Breast (tissue), 4 donors: ENCODE measurements around a stretch of chr14.

- PRO-cap, 3 experiments = no peak in any of the 3 experiments
- RRBS = no CpG with 5 or more reads among the region's 4 CpGs
These were observed 274.7 kb upstream of the NOVA1 start for GRCh38 chr14:26872480-26872893.

DNA sequence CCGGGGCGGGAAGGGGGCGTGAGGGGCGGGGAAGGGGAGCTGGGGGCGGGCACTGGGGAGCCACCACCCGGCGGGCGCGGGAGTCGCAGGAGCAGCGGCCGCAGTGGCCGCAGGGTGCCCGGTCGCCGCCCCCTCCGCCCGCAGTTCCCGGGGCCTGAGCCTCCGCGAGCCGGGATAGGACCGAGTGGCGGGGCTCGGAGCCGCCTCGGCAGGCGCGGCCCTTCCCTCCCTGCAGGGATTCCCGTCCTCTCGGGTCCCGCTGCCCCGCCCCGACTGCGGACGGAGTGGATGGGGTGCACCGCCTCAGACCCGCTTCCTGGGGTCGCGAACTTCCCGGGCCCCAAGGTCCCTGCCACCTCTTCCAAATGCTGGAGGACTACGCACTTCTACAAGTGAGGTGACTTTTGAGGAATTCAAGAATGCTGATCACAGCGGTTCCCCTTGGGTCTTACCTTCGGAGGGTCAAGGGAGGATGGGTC is 271 bp upstream of the PRKD1 start:
- PRO-cap, 3 experiments = peak in 2 of 3 experiments; most common plus-strand start position 94 of the sequence (in 2)
- RRBS = 3% methylated on average over 14 of the region's 44 CpGs

- PRO-cap, 3 experiments = no peak in any of the 3 experiments
- RRBS = no CpG with 5 or more reads among the region's 2 CpGs
These were observed 177.0 kb upstream of the PRKD1 start for GRCh38 chr14:30104730-30104993.

GRCh38 chr14:30875030-30875383 is 648 bp downstream of the COCH start:
- PRO-cap, 3 experiments = no peak in any of the 3 experiments
- RRBS = 5% methylated on average over 2 of the region's 24 CpGs

DNA sequence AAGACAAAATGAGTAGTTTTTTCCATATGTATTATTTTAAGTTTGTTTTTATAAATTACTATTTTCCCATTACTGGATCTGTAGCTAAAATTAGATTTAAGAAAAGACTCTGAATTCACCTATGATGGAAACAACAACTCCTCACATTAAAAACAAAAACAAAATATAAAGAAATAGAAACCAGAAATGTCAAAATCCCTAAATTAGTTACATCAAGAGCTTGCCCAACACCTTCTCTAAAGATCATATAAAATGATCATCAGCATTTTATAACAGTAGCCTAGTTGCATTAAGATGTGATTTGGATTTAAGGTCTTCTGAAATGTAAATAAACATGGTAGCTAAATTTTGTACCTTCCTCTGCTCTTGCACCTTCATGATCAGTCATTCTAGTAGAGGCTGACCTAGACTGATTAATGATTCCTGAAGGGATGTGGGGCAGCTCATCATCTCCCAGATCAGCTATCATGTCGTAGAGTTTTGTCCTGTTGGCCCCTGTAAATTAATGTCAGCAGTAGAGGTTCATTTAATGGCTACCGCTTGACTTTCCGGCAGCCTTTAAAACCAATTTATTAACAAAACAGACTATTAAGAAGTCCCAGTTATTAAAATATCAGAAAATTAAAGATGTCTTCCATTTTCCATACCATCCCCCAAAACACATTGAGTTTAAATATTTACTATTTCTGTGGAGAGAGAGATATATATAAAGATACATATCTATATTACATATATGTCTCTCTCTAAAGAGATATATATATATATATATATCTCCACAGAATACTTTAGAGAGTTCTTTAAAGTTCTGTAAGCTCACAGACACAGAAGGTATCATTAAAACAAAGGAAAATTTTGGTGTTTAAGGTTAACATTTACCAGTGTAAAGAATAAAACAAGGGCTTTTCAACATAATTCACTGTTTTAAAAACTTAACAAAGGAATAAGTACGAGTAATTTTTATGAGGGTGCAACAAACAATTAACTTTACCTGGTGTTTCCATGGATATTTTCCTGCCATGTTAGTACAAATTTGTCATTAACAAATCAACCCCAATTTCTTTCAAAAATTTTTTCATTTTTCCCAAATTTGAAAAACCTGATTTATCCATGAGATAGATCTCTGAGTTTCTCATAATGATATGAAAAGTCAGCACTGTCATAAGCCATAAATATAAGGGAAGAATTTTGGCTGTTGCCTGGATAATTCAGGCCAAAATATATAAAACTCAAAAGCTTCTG is 44.7 kb downstream of the COCH start:
- PRO-cap, 3 experiments = no peak in any of the 3 experiments
- RRBS = no CpG with 5 or more reads among the region's 4 CpGs

GRCh38 chr14:31208090-31208494 is 499 bp upstream of the HECTD1 start:
- PRO-cap, 3 experiments = peak in 3 of 3 experiments; most common plus-strand start chr14:31208269 (in 2); most common minus-strand start chr14:31208381 (in 3)
- RRBS = no CpG with 5 or more reads among the region's 26 CpGs

DNA sequence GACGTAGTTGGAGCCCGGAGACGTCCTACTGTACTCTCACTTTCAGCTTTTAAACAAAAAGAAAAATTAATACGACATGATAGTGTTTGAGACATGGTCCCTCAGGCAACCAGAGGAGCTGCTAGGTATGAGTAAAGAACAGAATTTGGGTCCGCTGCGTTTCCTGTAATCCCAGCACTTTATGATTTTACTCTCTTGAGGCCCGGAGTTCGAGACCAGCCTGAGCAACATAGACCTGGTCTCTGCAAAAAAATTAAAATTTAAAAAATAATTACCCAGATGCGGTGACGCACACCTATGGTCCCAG is 855 bp upstream of the HECTD1 start:
- PRO-cap, 3 experiments = no peak in any of the 3 experiments
- RRBS = no CpG with 5 or more reads among the region's 10 CpGs

- PRO-cap, 3 experiments = peak in 3 of 3 experiments; most common plus-strand start chr14:31229923 (in 1); most common minus-strand start chr14:31229733 (in 1)
- RRBS = no CpG with 5 or more reads among the region's 13 CpGs
These were observed 22.1 kb upstream of the HECTD1 start for GRCh38 chr14:31229423-31230427.

DNA sequence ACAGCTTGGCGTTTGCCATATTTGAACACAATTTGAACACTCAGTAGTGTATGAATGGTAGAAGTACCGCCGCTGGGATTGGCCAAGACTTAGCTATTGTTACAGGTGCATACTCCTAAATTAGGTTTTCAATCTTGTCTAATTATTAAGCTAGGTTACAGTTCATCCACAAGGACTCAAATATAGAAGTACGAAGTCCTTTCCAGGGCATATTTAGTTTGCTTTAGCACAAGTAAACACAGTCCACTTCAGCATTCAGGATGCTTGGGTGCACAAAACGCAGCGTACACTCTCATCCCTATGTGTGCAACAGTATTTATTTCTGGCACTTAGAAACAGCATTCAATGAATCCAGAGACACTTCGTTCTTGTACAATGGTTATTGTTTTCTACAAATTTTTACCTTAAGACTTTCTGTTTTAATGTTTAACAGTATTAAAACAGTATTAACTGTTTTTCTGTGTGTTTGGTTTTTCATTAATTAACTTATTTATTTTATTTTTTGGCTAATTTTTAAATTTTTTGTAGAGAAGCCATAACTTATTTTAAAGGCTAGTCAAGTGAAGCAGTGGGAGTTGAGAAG is 50.6 kb upstream of the HECTD1 start:
- PRO-cap, 3 experiments = no peak in any of the 3 experiments
- RRBS = no CpG with 5 or more reads among the region's 7 CpGs

- PRO-cap, 3 experiments = no peak in any of the 3 experiments
- RRBS = no CpG with 5 or more reads among the region's 8 CpGs
These were observed 183.9 kb upstream of the ARHGAP5 start for GRCh38 chr14:31892901-31893894.

DNA sequence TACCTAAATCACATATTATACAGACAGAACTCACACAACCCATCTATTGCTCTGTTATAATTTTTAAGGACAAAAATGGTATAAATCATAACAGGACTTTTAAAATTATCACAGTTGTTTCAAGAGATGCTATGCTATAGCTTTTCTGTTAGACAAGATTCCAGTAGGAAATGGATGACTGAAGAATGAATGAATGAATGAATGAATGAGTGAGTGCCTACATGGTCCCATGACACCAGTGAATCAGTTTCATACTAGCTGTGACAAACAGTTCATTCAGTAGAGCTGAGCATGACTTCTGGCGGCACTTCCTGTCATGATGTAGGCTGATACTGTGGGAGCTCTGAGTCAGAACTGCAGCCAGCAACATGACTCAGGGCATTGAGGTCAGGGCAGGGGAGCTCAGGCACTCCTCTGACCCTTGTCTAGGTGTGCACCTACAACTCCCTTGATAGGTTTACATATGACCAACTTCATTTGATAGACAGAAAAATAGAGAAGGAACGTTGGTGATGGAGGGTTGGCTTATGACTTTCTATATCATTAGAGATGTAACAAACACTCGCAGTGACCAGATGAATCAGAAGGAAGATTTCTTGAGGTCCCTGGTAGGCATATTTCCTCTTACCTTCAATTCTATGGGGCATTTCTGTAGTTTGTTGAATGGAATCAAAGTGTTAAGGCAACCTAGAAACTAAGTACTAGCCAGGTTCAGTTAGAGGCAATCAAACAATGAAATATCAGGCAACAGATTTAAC is 139.3 kb upstream of the ARHGAP5 start:
- PRO-cap, 3 experiments = no peak in any of the 3 experiments
- RRBS = no CpG with 5 or more reads among the region's 3 CpGs

DNA sequence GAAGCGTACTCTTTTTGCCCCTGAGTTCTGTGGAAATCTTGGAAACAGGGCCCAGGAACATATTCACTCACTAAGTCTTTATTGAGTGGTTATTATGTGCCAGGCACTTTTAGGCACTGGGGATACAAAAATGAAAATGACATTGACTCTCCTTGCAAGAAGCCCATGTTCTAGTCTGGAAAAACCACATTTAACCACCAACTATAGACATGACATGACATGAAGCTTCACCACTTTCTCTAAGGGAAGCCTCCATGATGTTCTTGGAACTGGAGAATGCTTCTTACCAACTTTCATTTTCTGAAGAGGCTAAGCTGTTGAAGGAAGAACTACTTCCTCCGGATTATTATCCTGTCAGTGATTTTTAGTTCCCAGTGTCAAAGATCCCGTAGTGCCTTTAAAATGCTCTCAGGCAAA is 110.4 kb upstream of the ARHGAP5 start:
- PRO-cap, 3 experiments = no peak in any of the 3 experiments
- RRBS = no CpG with 5 or more reads among the region's 3 CpGs

GRCh38 chr14:32076732-32077206 is 335 bp upstream of the ARHGAP5 start:
- PRO-cap, 3 experiments = peak in 3 of 3 experiments; most common plus-strand start chr14:32076759 (in 3); most common minus-strand start chr14:32076823 (in 3)
- RRBS = 1% methylated on average over 6 of the region's 67 CpGs

DNA sequence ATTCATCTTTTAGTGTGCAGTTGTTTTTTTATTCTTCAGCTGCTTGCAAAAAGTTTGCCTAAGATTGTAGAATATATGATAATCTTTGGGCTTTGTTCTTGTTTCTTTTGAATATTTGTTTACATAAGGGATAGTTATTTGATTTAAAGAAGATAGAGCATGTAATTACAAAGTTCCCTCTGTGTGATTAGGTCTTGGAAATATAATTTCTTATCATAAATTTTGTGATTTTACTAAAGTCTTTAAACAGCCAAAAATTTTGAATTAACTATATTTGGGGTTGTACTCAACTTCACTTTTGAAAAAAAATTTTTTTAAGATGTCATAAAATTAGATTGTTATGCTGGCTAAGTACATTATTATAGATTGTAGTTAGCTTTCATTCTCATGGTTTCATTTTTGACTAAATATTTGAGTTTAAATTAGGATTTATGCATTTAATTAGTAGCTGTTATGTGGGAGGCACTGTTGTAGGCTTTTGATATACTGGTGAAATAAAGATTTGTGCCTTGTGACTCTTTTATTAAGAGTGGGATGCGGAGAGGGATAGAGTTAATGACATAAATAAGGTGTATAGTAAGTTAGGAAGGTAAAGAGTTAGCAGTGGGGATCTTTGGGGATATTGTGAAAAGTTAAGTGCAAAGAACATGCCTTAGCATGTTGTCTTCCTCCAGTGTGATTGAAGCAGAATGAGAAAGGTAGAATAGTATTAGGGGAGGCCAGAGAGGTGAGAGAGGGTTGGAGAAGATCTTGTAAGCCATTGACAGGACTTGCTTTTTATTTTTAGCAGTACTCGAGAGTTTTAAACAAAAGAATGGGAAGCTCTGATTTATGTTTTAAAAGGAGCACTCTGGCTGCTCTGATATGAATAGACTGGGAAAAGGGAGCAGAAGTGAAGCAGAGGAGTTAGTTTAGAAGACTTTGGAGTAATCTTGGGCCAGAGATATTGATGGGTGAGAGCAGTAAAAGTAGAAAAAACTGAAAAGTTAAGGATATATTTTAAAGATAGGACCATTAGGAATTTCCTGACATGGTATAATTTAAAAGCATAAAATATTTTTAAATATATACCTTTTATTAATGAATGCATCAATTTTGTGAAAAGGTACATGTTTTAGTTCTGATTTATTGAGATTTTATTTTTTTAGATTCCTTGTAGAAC is 8.8 kb downstream of the ARHGAP5 start:
- PRO-cap, 3 experiments = no peak in any of the 3 experiments
- RRBS = no CpG with 5 or more reads among the region's 2 CpGs

DNA sequence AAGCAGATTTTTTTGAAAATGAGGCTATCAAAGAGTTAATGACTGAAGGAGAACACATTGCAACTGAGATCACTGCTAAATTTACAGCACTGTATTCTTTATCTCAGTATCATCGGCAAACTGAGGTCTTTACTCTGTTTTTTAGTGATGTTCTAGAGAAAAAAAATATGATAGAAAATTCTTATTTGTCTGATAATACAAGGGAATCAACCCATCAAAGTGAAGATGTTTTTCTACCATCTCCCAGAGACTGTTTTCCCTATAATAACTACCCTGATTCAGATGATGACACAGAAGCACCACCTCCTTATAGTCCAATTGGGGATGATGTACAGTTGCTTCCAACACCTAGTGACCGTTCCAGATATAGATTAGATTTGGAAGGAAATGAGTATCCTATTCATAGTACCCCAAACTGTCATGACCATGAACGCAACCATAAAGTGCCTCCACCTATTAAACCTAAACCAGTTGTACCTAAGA is 16.3 kb downstream of the ARHGAP5 start:
- PRO-cap, 3 experiments = no peak in any of the 3 experiments
- RRBS = no CpG with 5 or more reads among the region's 3 CpGs

DNA sequence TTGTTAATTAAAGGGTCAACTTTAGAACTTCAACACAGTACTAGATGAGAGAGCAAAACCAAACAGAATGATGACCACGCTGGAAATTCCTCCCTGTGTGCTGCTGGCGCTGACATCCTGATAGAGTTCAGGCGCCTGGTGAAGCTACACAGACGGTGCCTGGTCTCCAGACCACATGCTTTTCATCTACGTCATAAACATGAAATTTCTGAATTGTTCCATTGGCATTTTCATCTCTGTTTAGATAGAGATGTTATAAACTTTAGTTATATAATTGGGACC is 128.4 kb downstream of the AKAP6 start:
- PRO-cap, 3 experiments = no peak in any of the 3 experiments
- RRBS = no CpG with 5 or more reads among the region's 5 CpGs

- PRO-cap, 3 experiments = no peak in any of the 3 experiments
- RRBS = no CpG with 5 or more reads among the region's 11 CpGs
These were observed 165.8 kb downstream of the AKAP6 start for GRCh38 chr14:32494595-32495678.

DNA sequence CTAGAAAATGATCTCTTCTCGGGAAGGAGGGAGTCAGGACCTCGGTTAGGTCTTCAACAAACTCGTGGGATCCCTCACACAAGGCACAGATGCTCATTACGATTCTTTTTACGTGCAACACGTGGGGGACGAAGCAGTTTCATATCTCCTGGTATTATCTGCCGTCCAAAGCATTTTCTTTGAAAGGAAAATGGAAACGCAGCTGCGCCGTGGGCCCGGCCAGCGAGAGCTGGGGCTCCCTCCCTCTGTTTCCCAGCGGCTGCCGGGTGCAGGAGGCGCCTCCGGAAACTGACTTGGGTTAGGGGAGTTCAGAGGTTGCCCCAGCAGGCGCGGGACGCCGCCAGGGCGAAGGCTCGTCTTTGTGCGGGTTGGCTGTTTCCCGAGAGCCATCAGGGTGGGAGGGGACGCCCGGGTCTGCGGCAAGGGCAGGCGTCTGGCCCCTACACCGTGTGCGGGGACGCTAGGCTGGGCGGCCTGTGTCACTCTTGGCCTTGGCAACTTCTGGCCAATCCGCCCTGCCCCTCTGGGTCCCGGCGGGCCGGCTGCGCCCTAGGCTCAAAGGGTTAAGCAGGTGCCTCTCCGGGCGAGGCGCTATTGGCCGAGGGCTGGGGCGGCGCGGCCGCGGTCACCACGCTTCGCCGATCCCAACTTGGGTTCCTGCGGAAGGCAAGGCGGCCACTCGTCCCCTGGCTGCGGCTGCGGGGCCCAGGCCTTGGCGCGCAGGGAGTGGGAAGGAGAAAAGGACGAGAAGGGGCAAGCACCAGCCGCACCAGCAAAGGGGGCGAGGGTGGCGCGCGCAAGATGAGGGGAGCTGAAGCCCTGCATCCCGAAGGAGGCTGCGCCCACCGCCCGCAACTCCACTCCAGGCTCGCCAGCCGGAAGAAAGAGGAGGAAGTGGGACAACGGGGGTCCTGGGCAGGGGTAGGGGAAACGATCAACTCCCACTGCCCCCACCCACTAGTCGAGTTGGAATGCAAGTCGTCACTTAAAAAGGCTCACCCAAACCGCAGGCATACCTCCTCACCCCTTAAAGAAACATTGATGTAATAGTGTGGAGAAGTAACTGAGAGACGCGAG is 5.6 kb upstream of the NPAS3 start:
- PRO-cap, 3 experiments = peak in 1 of 3 experiments; most common plus-strand start position 652 of the sequence (in 1)
- RRBS = 6% methylated on average over 13 of the region's 76 CpGs

GRCh38 chr14:32937539-32937996 is 1.1 kb upstream of the NPAS3 start:
- PRO-cap, 3 experiments = no peak in any of the 3 experiments
- RRBS = 65% methylated on average over 2 of the region's 9 CpGs

- PRO-cap, 3 experiments = no peak in any of the 3 experiments
- RRBS = no CpG with 5 or more reads among the region's 1 CpG
These were observed 80.1 kb upstream of the EGLN3 start for GRCh38 chr14:34030936-34031437.